Peripheral blood mononuclear cell (primary cell): ENCODE results near the genes A2M, KLRF1, OLR1, KLRD1 and KLRC2.

- PRO-cap, 8 experiments: no peak in any of the 8 experiments
Measured at GRCh38 chr12:9115661-9116664, at the start of gene A2M. Gene A2M (minus strand): TSS chr12:9115919.

GRCh38 chr12:9642716-9643055 is 26.8 kb upstream of the CLEC2D start:
- PRO-cap, 8 experiments: no peak in any of the 8 experiments

DNA sequence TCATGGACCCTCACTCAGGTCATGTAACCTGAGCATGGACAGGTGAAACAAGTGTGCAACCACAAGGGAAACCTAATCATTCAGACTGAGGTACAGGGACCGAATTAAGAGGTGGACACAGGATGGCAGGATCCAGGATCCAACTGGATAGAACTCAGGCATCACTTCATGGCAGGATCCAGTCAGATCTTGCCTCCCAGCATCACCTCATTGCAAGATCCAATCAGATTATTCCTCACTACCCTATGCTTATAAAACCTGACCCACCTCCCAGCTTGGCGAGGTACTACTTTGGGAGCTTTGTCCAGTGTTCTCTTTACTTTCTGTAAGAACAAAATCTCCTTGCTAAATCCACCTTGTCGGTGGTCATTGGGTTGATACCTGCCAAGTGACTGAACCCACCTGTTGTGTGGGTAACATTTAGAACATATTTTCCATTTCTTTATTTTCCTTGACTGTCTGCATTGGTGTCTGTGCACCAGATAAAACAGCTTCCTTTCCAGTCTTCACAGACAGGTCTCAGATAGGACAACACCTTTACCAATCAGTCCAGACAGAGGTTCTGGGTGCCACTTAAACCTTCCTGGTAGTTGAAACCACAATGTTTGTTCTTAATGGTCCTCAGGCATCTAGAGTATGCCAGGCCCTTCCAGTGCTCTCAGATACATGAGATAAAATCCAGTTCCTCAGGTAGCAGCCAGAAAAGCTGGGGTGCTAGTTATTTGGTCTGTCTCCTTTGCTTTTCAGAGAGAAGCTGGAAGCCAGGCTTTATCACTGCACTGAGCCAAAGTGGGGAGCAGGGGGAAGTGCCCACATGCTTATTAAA is 7.2 kb upstream of the CLEC2D start:
- PRO-cap, 8 experiments: no peak in any of the 8 experiments

DNA sequence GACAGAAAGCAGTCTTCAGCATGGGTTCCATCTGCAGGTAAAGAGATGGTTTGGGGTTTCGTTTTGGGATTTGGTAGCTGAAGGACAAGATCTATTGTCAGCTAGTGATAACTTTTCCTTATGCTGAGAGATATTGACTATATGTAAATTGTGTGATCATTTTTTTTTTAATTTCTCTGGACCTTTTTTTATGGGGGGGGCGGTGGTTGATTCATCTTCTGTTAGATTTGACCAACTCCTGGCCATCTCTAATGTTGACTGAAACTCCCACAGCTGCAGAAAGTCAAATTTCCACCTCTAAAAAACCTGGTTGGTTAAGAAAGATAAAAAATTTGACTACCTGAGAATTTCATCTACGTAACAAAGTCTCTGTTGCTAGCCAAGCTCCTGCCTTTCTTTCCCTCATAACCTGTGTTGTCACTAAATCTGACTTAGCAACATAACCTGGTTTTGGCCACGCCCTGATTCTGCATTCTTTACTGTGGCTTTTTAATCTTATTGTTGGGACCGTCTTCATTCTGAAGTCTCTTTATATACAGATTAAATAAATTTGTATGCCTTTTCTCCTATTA is 15.9 kb upstream of the CD69 start:
- PRO-cap, 8 experiments: no peak in any of the 8 experiments

- PRO-cap, 8 experiments: peak in 2 of 8 experiments; most common plus-strand start chr12:9827388 (in 1); most common minus-strand start chr12:9827358 (in 1)
Measured at GRCh38 chr12:9827226-9827523, at the start of gene KLRF1. Gene KLRF1 (plus strand): TSS chr12:9827481.

GRCh38 chr12:10031635-10032332 is 1.3 kb downstream of the CLEC9A start:
- PRO-cap, 8 experiments: no peak in any of the 8 experiments

DNA sequence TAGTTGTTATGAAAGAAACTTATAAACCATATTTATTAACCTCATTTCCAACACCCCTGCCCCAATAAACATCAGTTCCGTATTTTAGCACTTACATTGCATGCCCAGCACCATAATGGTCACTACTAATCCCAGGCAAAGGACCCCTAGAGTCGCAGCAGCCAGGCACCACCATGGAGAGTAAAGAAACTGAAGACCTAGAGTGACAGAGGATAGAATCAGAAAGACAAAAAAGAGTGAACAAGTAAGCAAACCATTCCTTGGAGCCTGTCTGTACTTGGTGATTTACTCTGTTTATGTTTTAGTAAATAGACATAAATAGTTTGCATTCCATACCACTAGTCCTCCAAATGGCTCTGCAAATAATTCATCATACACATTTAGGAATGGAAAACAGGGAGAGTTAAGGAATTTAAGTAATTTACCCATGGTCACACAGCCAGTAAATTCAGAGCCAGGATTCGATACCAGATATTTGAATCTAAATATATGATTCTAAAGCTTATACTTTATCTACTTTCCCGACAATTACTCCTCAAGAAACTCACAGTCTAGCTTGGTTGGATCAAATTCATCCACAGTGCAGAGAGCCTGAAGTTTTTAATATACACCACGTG is 2.8 kb downstream of the OLR1 start:
- PRO-cap, 8 experiments: no peak in any of the 8 experiments

DNA sequence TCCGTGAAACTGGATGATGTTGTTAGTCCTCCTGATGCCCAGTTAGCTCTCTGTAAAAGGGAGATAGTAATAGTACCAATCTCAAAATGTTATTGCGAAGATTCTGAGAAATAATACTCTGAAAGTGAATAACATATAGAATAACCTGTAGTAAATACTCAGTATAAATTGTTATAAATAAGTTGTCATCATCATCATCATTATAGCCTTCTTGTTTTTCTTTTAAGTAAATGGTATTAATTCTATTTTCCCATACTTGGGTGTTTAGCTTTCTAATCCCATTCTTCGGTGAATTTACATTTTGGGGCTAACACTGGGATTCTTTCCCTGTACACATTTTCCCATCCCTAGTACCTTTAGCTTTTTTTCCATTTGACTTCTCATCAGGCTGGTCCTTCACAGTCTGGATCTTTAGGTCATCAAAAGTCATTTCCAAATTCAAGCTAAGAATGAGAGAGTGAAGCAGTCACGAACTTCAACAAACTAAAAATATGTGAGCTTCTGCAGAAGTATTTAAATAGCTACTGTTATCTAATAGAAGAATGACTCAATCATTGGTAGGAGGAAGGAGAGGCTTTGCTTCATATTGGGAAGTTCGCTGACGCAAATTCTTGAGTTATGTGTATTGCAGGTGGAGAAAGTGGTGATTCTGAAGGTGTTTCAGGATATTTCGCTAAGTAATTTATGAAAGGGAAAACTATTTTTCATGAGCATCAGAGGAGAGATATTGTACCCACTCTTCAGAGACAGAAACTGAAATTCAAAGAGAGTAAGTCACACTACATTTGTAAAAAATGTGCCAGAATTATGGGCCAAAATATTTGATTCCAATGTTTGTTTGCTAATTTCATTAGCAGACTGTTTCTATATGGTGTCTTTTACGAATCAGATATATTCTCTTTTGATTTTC is at the start of gene OLR1:
TSS of gene OLR1 (minus strand) at position 485 of the 910 bp plus-strand sequence.
- PRO-cap, 8 experiments: peak in 5 of 8 experiments; most common minus-strand start position 485 of the sequence (in 4)

DNA sequence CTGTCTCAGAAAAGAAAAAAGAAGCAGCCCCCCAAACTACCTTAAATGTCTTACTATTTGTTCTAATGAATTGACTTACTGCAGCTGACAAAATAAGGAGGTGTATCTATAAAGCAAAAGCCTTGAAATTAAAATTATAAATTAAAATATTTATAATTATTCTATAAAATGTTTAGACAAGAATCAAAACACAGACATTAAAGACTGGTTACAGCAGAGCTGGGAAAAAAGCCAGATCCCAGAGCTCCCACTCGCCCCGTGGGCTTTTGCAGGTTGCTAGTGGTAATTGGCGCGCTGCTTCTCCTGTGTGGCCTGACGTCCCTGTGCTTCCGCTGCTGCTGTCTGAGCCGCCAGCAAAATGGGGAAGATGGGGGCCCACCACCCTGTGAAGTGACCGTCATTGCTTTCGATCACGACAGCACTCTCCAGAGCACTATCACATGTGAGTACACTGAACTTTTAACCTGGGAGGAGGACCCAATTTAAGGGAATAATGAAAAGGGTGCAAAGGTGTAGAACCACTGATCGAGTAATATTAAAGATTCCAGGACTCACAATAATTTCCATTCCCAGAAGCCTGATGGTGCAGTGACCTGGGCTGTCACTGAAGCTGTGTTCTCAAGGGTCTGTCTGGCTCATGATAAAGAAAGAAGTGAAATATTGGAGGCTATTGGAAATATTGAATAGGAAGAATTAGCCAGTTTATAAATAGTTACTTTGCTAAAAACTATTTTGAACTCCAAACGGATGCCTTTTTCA is 7.5 kb downstream of the TMEM52B start:
- PRO-cap, 8 experiments: peak in 6 of 8 experiments; most common plus-strand start position 490 of the sequence (in 2); most common minus-strand start position 260 of the sequence (in 4)

DNA sequence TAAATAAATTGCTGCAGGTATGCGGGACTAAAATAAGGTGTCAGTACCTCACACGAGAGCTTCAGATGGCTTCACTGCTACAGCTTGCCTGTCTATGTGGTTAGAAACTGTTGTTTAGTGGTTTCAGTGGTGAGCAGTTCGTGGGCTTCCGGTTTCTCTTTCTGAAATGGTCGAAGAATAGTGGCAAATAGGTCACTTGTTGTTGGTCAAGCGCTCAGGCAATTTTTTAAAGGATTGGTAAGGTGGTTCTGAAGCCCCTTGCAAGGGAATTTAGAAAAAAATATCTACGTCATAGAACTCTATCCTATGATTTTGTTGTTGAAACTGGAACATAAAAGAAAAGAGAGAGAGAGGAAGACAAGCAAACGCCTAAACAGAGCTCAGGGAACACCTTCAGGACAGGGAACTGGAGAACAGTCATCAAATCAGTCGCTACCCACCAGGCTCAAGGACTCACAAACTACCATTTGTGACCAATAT is 31.3 kb downstream of the GABARAPL1 start:
- PRO-cap, 8 experiments: no peak in any of the 8 experiments

- PRO-cap, 8 experiments: peak in 1 of 8 experiments; most common plus-strand start chr12:10286223 (in 1)
Measured at GRCh38 chr12:10285776-10286380, 21.8 kb upstream of the KLRD1 start.

DNA sequence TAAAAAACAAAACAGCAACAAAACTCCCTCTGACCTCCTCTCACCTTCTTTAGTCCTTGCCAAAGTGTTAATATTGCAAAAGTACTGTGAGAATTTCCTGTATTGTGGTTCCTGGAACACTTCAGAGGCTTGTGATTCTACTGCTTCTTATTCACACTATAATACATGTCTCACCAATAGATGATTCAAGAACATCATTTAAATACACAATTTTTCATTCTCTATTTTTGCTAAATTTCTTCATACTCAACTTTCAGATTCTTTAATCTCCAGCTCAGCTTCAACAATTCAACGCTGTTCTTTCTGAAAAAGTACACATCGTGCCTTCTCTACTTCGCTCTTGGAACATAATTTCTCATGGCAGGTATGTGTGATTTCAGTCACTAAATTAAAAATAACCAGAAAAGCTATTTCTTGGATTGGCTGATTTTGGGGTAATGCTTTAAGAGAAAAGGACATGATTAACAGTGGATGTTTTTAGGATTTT is at the start of gene KLRD1:
TSS of gene KLRD1 (plus strand) at position 150 of the 487 bp plus-strand sequence.
- PRO-cap, 8 experiments: peak in 1 of 8 experiments; most common plus-strand start position 132 of the sequence (in 1); most common minus-strand start position 51 of the sequence (in 1)

DNA sequence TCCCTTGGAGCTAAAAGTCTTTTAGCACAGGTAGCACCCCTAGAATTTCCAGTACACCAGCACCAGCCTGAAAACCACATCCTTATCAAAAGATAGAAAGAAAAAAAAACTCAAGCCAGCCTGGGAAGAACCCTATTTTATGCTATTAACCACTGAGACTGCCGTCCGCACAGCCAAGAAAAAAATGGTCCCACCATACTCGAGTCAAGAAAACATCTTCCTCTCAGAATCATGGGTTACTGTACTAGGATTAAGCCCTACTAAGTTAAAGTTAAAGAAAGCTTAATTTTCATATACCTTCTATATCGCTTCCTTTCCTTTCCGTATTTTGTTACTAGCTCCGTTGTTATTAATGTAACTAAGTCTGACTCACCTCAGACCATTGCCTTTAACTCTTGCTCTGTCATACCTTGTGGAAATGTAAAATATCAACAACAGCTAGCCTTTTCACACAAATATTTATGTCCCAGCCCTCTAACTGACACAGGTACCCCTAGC is 20.0 kb downstream of the KLRK1 start:
- PRO-cap, 8 experiments: no peak in any of the 8 experiments

GRCh38 chr12:10435672-10436234 is at the start of gene KLRC2:
Gene KLRC2 (minus strand): TSS chr12:10436010.
- PRO-cap, 8 experiments: peak in 1 of 8 experiments; most common minus-strand start chr12:10435996 (in 1)

DNA sequence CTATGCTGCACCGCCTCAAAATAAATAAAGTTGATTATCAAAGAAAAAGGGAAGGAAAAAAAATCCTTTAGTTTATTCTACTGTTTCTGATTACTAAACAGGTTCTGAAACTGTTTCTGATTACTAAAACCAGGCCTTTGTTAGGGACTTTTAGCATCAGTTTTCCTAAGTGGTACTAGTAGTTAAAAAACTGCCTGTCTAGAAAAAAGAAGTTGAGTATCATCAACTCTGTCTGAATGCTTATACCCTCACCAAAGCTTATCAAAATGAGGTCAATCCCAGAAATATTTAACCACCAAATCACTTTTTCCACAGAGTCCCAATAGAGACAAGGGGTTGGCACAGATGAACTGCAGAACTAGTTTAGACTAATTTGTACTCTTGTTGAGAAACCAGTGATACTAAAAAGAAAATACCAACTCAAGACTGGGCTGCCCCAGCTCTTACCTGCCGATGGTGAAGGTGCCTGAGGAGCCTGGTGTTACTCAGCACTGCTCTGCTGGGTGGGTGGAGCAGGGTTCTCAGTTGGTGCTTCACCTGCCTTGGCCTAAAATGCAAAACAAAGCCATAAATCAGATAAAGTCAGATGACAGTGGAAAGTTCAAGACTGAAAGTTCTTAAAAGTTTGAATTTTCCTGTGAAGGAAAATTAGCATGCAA is 22.2 kb downstream of the YBX3 start:
- PRO-cap, 8 experiments: no peak in any of the 8 experiments

DNA sequence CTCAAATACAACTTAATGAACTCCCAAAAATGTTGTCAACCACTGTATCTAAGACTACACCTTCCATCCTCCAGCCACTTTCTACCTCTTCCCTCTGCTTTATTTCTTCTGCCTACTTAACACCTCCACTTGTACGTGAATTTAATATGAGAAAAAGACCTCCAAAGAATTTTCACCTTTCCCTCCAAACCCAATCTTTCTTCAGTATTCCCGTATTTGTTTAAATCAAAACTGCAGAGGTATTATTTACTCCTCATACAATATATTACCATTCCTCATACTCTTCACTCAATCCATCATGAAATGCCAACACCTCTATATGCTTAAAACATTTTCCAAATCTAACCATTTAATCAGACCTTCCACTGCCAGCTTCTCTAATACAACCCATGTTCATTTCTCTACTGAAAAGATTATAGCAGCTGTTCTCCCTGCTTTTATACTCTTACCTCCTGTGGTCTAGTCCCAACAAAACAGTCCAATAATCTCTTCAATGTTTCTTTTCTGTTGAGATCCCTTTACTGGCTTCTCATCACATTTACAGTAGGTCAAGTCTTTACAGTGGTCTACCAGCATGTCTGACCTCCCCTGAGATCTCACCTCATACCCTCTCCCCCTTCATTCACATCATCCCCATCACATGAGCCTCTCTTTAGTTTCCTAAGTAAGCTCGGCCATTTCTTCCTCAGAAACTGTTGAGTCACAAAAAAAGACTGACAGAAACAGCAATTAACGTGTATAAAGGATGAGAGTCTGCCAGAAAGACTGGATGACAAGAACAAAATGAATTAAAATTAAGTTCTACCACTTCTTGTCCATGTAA is 15.8 kb downstream of the YBX3 start:
- PRO-cap, 8 experiments: peak in 3 of 8 experiments; most common minus-strand start position 376 of the sequence (in 3)

- PRO-cap, 8 experiments: no peak in any of the 8 experiments
Measured at GRCh38 chr12:10717166-10718009, 5.7 kb downstream of the YBX3 start.

DNA sequence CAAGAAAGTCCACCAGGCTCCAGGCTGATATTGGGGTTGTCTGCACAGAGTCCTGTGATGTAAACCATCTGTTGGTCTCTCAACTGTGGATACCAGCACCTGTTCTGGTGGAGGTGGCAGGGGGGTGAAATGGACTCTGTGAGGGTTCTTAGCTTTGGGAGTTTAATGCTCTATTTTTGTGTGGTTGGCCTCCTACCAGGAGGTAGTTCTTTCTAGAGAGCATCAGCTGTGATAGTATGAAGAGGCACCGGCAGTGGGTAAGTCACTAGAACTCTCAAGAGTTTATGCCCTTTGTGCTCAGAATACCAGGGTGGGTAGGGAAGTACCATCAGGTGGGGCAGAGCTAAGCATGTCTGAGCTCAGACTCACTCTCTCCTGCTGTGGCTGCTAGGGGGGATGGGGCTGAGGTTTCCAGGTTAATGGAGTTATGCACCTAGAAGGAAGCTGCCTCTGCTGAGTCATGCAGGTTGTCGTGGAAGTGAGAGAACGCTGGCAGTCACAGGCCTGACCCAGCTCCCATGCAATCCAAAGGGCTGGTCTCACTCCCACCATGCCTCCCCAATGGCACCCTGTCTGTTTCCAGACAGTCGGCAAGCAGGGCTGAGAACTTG is 3.0 kb upstream of the TAS2R14 start:
- PRO-cap, 8 experiments: no peak in any of the 8 experiments

GRCh38 chr12:10942825-10943508 is 3.9 kb upstream of the TAS2R14 start:
- PRO-cap, 8 experiments: no peak in any of the 8 experiments

GRCh38 chr12:11144948-11145590 is 10.6 kb upstream of the TAS2R30 start:
- PRO-cap, 8 experiments: no peak in any of the 8 experiments